Heart (tissue), 3 donors: ENCODE measurements around a stretch of chr2.

GRCh38 chr2:4672952-4673385, 969.6 kb downstream of the DCDC2C start:
- RAMPAGE, long total RNA, 2 experiments, result no peak in any of the 2 experiments

DNA sequence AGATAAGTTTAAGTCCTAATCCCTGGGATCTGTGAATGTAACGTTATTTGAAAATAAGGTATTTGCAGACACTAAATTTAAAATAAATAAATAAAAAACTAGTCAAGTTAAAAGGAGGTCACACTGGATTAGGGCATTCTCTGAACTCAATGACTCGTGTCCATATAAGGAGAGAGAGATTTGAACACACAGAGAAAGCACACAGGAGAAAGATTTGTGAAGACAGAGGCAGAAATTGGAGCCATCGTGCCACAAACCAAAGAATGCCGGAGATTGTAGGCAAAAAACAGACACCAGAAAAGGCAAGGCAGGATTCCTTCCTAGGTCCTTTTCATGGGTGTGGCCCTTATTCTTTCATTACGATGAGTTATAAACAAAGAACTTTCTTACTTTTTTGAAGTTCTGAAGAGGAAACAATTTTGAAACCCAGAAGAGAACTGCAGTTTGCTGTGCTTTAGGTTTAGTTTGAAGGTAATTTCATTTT, 981.6 kb downstream of the DCDC2C start:
- RAMPAGE, long total RNA, 2 experiments, result no peak in any of the 2 experiments

DNA sequence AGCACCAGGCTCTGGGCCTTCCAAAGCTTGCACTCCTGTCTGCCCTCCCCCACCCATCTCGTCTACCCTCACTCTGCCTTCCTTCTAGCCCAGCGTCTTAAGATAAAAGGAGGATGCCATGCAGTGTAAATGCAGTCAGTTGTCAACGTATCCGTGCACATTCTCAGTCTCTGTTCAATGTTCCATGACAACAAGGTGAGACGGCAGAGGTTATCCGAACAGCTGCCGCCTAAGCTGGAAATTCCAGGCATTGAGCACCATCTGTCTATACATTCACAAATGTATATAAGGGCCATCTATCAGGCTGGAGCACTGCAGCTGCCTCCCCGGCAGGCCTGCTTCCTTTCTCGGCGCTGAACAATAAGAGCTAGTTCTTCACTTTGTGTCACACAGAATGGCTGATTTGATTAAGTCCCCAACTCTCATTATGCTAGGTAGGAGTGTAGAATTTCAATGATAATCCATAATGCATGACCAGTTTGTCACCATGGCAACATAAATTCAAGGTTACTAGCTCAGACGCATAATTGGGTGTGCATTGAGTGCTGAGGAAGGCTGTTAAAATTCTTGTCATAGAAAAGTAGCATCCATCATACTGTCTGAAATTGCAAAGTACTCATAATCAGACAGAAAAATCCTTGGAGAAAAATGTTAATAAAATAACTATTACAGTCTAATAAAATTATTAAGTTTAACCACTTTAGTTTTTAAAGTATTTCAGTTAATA, 282.2 kb upstream of the SOX11 start:
- RAMPAGE, long total RNA, 2 experiments, result no peak in any of the 2 experiments

- RAMPAGE, long total RNA, 2 experiments, result no peak in any of the 2 experiments
Observed at GRCh38 chr2:5693016-5693216, 732 bp downstream of the SOX11 start.

GRCh38 chr2:5695574-5696412, 3.6 kb downstream of the SOX11 start:
- RAMPAGE, long total RNA, 2 experiments, result no peak in any of the 2 experiments

DNA sequence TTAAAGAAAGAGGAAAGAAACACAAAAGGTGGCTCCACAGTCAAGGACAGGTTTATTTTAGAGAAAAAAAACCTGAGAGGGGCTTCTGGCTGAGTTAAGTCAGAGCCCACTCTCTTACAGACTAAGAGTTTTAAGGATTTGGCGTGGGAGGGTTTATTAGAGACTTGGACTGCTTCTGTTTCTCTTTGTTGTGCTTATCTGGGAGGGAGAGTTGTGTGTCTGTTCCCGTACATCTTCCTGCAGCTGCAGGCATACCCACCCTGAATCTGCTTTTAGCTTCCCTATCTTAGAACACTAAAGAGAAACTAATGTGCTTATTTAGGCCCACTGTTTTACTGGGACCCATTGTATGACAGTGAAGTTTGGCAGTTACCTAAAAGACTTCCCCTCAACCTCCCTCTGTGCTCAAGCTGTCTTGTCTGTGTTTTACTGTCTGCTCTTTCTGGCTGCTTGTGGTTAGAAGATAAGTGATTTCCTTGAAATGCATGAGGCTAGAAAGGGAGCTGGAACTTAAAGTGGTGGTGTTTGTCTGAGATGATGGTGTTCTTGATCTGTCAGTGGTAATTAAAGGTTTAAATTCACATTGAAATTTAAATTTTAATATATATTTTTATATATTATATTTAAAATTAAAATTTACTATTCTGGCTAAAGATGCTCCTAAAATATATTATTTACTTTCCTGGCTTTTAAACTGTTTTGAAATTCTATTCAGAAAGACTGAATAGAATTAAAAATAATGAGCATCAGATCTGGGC, 2.8 kb downstream of the RSAD2 start:
- RAMPAGE, long total RNA, 2 experiments, result no peak in any of the 2 experiments

- RAMPAGE, long total RNA, 2 experiments, result no peak in any of the 2 experiments
Observed at GRCh38 chr2:6996749-6997710, 79.8 kb downstream of the RNF144A start.

DNA sequence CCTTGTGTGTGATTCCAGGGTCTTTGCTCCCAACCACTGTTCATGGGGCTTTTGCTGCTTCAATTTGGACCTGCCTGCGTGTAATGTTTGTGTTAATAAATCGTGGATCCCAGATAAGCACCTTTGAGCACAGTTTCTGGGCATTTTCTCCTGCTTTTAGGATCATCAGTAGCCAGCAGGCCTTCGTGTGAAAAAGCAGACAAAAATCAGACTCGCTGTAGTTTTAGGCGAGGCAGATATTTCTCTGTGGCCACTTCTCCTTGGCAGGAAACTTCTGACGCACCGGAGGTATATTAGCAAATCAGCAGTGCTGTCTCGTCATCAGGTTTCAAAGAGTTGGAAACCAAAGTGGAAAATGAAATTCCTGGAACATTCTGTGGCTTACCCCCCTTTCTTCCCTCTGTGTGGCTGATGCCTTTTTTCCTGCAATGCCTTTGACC, 93.1 kb downstream of the RNF144A start:
- RAMPAGE, long total RNA, 2 experiments, result no peak in any of the 2 experiments

- RAMPAGE, long total RNA, 2 experiments, result no peak in any of the 2 experiments
Observed at GRCh38 chr2:7038362-7039086, 121.3 kb downstream of the RNF144A start.

DNA sequence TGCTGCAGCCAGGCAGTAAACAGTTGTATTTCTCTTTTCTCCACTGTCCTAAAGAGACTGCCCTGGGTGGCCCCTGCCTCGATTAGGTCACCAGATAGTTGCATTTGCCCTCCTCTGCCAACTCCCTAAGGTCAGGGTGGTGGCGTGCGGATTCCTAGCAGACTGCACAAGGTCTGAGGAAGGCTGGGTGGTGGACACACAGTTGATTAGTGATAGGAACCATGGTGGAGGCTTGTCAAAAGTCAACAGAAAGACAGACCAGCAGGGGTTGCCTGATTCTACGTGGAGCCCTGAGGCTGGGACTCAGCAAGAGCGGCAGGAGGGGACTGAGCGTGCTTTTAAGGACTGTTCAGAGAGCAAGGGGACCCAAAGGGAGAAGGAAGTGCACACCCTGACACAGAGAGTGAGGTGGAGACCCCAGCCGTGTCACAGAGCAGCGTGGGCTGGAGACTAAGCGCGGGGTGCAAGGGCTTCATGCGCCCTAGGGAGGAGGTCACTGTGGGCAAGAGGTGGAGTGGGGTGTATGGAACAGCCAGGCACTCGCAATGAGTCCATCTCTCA, 513.2 kb downstream of the RNF144A start:
- RAMPAGE, long total RNA, 2 experiments, result no peak in any of the 2 experiments

DNA sequence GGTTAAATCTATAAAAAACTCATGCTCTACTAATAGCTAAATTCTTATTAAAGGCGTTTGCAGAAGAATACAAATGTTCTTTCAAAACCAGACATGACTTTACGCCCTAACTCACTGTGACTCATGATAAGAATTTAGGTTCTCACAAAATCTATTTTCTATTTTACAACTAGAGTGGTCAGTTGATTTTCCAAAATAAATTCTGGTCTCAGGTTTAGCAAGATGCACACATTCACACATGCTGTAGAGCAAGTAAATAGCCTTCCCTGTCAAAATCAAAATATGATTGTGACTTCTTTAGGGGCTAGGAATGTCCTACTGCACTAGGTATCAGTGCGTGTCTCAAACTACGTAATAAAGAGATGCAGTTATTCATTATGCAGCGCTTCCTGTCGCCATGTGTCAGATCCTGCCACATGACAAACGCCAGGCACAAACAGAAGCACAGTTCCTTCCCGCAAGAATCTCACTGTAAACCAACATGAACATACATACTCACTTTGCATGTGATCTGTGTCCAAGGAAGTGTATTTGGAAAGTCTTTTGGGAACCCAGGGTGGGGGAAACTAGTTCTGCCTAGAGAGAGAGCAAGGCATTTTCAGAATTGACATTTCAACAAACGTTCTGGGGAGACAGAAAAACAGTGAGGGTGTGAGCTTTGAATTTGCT, 599.8 kb downstream of the RNF144A start:
- RAMPAGE, long total RNA, 2 experiments, result no peak in any of the 2 experiments

- RAMPAGE, long total RNA, 2 experiments, result no peak in any of the 2 experiments
Observed at GRCh38 chr2:7572485-7572967, 655.3 kb downstream of the RNF144A start.

- RAMPAGE, long total RNA, 2 experiments, result no peak in any of the 2 experiments
Observed at GRCh38 chr2:7725174-7725970, 808.2 kb downstream of the RNF144A start.

- RAMPAGE, long total RNA, 2 experiments, result no peak in any of the 2 experiments
Observed at GRCh38 chr2:7879167-7879621, 802.7 kb upstream of the ID2 start.

DNA sequence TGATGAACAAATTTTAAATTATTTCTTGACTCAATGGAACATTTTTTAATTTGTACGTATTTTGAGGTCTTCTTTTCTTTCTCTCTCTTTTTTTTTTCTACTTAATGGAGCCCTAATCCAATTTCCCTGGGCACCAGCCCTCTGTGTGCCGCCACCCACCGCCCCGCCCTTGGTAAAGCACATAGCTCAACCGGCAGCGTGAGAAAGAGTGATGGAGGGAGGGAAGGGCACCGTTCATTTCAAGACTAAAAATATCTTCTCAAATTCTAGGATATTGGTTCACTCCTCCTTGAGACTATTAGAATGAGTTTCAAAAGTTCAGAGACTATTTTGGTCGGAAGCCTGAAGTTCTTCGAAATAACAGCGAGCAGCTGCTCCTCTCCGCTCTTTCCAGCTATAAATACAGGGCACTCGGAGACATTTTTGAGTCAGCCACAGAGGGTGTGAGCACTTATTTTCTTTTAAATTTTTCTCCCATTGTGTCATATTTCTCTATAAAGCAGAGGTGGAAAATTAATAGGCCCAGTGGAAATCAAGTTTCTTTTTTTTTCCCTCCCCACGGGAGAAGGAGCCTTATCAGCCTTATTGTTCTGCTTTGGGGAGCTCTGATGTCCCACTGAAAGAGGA, 731.7 kb upstream of the ID2 start:
- RAMPAGE, long total RNA, 2 experiments, result no peak in any of the 2 experiments

DNA sequence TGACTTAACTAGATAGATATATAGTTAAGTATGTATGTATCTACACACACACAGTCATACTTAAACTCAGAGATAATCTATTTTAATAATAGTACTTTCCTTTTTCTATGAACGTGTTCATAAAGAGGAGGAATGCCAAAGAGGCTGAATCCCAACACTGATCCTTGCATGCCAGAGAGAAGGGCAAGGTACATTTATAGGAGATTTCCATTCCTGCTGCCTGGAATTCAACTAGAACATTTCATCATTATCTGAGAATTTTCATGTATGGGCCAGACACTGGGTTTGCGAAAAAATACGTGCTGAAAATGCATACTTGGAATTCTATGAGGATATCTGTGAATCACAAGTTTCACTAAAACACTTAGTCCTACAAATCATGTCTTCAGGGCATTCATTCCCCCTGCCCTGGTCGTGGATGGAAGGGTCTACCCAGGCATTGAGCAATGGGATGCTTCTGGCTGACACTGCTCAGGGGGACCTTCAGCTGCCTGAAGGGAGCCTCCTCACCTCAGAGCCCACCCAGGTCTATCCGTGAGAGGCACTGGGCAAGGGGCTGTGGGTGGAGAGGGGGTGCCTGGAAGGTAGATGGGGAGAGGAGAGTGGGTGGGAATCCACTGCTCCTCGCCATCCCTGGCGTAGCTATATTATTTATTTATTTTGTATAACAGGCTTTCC, 560.8 kb upstream of the ID2 start:
- RAMPAGE, long total RNA, 2 experiments, result no peak in any of the 2 experiments

GRCh38 chr2:8138991-8139884, 542.6 kb upstream of the ID2 start:
- RAMPAGE, long total RNA, 2 experiments, result no peak in any of the 2 experiments

GRCh38 chr2:8238842-8239380, 442.9 kb upstream of the ID2 start:
- RAMPAGE, long total RNA, 2 experiments, result no peak in any of the 2 experiments

- RAMPAGE, long total RNA, 2 experiments, result no peak in any of the 2 experiments
Observed at GRCh38 chr2:8303480-8304117, 378.3 kb upstream of the ID2 start.

- RAMPAGE, long total RNA, 2 experiments, result no peak in any of the 2 experiments
Observed at GRCh38 chr2:8412029-8412635, 269.7 kb upstream of the ID2 start.